Metastatic Pancreatic Carcinoma in the Ovary (tissue), 1 donor: ENCODE measurements around a stretch of chr1.

GRCh38 chr1:209404584-209405046 is 178.9 kb upstream of the CAMK1G start:
- PRO-cap: no peak

DNA sequence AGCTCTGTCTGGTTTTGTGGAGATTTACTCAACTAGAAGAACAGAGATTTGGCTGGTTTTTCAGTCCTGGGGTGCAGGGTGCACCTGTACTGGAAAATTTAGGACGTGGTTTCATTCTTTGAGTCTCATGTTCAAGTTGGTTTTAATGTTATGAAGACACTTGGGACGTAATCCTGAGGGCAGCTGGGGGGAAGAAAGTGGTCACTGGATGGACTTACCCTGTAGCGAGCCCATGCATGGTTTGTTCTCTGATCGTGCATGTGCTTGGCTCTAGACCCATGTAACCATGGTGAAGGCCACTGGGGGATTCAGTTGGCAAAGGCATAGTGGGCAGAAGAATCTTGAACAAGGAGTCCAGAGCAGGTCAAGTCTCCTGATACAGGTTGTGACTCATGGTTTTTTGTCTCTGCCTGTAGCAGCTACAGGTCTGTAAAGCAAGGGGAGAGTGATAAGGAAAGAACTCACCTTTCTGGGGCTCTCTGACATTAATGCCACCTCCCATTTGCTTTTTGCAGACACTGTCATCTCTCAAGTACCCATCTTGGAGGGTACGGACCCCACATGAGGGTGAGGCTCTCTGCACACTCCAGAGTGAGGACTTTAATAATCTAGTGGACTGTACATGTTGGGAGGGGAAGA is 153.5 kb upstream of the CAMK1G start:
- PRO-cap: no peak

DNA sequence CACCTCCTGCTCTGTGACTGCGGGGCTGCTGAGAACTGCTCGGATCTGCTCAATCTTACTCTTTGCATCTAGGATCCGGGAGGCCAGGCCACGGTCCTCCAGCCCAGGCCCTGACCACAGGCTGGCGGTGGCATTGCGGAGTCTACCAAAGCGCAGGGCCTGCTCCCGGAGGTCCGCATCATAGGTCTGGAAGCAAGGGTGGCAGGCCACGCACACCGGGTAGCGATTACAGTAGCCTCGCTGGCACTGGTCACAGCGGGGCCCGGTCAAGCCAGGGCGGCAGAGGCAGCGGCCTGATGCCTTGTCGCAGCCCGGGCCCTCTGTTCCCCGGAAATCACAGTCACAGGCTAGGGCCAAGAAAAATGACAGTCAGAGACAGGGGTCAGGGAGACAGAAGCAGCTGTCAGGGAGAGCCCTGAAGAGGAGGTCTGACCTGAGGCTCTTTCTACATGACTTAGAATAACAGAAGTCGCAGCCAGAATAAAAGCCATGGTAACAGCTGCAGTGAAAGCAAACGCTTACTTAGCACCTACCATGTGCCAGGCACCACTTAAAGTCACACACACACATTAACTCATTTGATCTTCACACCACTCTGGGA is 26.4 kb downstream of the LAMB3 start:
- PRO-cap: no peak

GRCh38 chr1:209643277-209643675 is 8.9 kb downstream of the LAMB3 start:
- PRO-cap: no peak

DNA sequence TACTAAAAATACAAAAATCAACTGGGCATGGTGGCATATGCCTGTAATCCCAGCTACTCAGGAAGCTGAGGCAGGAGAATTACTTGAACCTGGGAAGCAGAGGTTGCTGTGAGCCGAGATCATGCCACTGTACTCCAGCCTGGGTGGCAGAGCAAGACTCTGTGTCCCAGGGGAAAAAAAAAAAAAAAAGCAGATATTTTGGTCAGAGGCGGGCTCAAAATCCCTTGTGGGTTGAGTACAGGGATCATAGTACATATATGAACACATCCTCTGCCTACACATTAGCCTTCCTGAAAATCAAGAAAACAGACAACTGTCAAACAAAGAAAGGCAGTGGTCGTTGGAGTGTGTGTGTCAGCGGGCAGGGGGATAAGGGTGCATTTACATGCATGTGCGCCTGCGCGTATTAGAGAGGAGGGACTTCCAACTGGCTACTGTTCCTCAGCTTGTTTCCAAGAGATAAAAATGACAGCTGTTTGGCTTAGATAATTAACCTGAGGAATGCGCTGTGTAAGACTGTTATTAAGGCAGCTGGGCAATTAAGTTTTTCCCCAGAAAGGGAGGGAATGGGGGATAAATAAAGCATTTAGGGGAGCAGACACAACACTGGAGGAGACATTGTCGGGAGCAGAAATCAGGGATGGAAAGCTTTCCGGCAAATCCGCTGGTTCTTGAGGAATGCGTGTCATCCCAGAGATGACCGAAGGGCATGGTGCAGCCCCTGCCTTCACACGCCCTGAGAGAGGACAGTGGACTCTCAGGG is 6.5 kb downstream of the LAMB3 start:
- PRO-cap: no peak

DNA sequence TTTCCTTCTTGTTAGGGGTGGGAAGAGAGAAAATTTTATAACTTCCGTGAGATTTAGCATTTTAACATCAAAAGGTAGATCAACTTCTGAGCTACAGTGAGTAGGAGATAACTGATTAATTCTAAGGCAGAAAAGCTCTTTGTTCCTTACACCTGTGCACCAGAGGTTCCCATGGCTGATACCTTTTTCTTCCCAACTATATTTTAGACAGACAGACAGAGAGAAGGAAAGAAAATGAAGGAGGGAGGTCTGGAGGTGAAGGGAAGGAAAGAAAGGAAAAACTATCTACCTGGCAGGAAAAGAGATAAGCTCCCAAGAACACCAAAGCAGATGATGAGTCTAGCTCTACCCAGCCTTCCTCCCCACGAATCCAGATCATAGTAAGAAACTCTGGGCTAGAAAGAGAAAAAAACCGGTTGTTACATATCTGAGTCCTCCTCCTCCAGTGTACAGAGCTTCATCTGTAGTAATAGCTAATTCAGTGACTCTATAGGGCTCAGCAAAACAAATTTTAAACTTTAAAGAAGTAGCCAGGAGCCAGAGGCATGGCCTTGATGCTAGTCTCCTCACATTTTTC is 1.5 kb downstream of the G0S2 start:
- PRO-cap: no peak

GRCh38 chr1:209706690-209707118 is 2.1 kb downstream of the HSD11B1 start:
- PRO-cap: no peak

- PRO-cap: no peak
These were observed 12.8 kb upstream of the TRAF3IP3 start for GRCh38 chr1:209742883-209743695.

GRCh38 chr1:209756461-209757271 is 813 bp downstream of the TRAF3IP3 start:
- PRO-cap: no peak

DNA sequence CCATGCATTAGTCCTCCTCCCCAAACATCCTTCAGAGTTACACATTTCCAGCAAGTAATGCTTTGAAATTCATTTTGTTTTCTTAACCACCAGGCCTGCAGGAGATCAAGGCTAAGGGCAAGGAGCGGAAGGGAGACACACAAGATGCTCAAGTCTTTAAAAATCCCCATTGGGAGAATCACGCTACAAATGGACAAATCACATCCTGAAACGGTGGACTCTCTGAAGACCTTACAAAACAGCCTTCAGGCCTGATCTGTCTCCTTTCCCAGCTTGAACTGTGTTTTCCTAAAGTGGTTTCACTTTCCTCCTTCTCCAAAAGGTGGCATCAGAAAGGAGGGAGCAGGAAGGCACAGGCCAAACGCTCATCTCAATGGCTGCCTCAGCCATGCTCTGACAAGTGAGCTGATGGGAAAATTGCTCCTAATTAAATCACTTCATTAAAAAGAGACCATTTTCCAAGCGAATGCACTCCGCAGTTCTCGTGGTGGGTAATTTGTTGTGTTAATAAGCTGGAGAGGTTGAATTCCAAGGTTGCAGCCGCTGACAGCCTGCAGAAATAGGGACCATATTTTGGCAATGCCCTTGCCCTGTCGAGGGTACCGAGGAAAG is 47.7 kb downstream of the UTP25 start:
- PRO-cap: no peak

GRCh38 chr1:210292991-210293604 is 35.6 kb upstream of the HHAT start:
- PRO-cap: no peak

GRCh38 chr1:210419300-210419804 is 90.7 kb downstream of the HHAT start:
- PRO-cap: no peak

- PRO-cap: no peak
These were observed 12.2 kb downstream of the RCOR3 start for GRCh38 chr1:211271165-211271922.

DNA sequence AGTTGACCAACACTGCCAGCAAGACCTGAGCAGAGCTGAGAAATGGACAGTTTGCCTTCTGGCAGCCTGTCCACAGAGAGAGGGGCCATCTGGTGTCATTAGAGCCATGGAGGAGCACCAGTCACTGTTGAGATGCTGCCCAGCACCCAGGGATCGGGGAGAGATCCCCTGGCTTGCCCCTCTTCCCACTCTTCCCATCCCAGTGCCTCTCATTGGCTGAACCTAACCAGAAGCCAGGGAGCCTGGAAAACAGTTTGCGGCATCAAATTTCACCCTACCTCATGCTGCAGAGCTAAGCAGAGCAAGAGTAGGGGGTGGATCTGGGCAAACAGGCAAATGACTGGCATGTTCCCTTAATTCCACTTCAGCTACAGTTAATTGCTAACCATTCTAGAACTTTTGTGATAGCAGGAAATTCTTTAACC is 19.1 kb downstream of the TRAF5 start:
- PRO-cap: unidirectional peak, minus-strand start at position 204 of the sequence

DNA sequence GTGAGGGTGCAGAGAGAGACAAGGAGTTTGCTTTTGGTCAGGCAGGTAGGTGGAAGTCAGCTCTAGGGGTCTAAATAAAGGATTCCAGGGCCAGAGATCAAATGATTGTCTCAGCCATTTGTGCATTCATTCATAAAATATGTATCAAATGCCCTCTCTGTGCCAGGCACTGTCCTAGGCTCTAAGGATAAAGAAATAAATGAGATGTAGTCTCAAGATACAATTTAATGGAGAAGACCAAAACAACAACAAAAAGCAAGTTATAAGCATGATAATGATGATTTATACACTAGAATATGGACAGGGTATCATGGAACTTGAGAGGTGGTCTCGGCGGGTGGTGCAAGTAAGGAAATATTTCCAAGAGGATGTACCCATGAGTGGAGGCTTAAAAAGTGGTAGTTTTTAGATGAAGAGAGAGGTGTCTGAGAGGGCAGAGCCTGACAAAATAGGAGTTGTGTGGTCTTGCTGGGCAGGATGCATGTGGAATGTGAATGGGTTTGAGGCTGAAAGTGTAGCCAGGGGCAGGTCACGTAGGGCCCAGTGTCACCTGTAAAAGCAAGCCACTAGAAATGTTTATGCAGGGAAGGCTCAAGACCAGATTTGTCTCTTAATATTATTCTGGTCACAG is 41.2 kb downstream of the TRAF5 start:
- PRO-cap: no peak

DNA sequence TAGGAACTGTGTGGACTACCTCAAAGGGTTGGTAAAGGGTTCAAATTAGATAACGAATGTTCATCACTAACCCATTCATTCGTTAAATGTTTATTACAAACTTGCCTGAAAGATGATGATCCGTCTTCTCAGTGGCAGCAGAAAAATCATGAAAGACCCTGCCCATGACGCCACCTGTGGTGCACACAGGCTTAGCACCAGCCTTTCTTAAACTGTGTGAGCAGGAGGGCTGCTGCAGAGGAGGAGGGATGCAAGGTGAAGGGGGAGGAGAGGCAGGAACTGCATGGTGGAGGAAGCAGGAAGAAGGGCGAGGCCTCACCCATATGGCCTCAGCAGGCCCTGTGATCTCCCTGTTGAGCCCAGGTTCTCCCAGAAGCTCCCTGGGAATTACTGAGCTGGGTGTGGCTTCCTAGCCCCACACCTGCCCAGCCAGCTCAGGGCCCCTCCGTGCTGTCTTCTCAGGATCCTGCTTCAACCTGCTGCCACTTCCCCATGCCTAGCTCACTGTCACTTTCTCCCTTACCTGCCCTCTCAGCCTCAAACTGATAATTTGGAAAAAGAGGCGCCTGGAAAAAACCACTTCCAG is 25.1 kb upstream of the RD3 start:
- PRO-cap: no peak

DNA sequence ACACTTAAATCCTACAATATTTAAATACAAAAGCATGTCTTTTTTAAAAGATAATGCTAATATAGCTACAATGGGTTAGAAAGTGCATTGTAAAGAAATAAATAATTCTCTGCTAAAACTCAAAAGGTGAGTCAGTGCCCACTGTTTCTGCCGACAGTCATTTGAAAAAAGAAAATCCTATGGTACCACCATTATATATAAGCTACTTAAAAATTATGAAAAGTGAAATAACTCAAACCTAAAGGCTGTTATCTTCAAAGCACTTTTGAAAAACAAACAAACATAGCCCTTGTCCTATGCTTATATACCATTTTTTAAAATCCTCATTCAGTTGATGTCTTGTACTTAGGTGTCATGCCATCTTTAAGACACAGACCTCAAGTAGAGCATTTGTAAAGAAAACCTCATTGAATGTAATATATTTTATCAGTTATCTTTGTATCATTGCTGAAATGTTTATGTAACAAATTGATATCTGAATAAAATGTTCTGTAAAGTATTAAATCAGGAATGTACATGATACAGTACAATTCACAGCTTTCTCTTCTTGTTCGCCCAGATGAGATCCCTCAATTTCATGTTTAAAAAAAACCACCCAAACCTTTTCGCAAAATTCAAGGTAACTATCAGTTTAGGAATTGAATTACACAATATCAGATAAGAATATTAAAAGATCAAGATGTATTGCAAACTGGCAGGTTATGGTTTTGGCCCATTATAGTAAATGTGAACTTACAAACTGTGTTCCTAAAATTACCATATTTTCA is 5.7 kb downstream of the SLC30A1 start:
- PRO-cap: no peak

DNA sequence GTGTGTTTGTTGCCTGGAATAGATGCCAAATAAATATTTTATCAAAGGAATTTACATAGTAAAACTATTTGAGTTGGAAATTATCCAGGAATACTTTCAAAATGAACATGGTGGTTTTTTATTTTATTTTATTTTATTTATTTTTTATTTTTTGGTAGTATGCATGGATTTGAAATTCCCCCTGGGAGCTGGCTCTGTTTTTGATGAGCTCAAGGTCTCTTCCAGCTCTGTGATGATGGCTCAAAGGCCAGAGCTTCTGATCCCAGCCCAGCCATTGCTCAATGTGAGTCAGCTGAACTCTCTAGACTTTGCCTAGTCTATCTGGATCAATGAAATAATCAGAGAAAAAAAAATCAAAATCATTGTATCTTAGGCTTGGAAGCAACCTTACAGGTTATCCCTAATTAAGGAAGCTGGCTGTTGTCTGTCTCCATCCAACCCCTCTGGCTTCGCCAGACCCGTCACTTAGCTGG is 90.0 kb upstream of the LPGAT1 start:
- PRO-cap: no peak

DNA sequence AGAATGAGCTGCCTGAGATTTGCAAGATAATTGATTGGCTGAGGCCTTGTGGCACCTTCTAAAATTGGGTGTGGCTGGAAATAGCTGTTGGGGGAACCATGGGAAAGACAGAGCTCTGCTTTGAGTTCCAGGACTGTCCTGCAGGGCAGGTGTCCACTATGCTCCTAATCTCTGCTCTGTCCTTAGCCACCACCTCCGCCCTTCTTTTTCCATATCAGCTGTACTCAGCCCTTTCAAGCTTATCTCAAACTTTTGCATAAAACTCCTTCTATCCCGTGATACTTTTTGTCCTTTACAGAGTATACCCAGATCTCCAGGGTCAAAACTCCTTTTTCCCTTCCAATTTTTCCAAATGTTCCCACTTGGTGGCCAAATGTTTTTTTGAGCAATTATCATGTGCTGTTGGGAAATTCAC is 23.7 kb upstream of the PPP2R5A start:
- PRO-cap: no peak

- PRO-cap: bidirectional peak, plus-strand start at chr1:212286187, minus-strand start at chr1:212286043; bidirectional peak, plus-strand start at chr1:212286414, minus-strand start at chr1:212286398; unidirectional peak, minus-strand start at chr1:212286775
These were observed 1.0 kb downstream of the PPP2R5A start for GRCh38 chr1:212285991-212286856.